Metanephros (tissue), 2 donors: ENCODE results near the genes ANKFY1, SPNS2 and GGT6.

DNA sequence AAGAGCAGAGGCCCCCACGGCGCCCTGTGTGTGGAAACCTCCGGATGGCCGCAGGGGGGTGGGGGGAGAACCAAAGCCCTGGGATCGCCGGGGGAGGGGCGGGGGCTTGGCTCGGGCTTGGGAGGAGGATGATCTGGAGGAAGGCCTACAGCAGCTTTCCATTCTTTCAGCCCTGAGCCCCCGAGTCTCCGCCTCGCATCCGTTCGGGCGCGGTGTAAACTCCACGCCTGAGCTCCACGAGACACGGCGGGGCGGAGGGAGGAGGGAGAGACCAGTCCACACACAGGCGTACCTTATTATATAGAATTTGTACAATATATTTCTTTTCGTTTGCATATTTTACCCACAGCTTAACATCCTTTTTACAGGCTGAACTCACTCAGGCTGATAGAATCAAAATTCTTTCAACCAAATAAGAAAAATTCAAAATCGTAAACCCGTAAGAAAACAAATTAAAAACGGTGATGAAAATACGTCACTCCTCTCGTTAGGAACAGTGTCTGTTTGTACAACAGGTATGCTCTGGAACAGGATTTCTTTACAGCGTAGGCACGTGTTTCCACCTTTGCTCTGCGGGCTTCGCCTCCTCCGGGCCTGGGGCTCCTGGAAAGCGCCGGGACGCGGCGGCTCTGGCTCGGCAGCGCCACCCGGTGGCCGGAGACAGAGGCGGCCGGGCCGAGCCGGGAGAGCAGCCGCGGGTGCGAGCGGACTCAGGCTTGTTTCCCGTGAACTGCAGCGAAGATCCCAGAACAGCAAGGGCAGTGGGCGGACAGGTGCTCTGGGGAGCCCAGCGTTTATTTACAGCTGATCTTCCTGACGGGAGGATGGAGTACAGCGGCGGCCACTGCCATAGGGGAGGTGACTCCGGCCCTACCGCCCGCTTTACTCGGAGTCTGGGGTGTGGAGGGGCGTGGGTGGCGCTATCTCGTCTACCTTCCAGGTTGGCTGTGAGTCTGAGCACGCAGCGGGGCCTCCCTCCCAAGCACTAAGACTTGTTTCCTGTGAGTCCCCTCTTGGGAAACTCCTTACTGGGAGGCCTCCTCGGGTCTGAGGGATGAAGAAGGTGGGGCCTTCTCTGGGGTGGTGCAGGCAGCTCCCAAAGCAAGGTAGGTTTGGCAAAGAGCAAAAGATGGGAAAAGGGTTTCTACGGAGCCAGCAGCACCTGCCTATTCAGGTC is 40.3 kb upstream of the ATP2A3 start:
- RAMPAGE, long total RNA: no peak

GRCh38 chr17:4005728-4006050 is 41.5 kb upstream of the ATP2A3 start:
- RAMPAGE, long total RNA: no peak

DNA sequence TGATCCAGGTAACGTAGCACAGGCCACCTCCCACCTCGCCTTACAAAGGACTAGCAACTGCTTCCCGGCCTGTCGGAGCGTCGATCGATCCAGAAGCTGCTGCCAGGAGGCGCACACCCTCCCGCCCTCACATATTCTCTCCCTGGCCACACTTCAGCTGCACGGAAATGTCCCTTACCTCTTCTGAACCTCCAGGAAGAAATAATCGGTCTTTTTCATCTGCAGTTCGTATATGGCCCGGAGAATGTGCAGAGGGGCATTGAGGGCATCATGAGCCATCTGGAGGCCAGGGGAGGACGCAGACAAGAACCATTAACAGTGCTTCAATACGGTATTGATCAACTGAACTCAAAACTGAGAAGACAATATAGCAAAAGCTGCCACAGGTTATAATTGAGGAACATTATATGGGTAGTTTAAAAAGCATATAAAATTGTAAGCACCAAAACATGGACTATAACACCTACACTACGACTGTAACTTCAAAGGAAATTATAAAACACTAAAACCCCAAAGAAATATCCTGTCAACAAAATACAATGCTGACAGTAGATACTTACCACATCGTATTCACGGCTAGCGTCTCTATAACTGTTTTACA is 55.4 kb upstream of the ATP2A3 start:
- RAMPAGE, long total RNA: no peak

- RAMPAGE, long total RNA: no peak
Measured at GRCh38 chr17:4105533-4106006, 37.3 kb downstream of the ZZEF1 start.

GRCh38 chr17:4160095-4160450 is 17.1 kb downstream of the CYB5D2 start:
- RAMPAGE, long total RNA: no peak

DNA sequence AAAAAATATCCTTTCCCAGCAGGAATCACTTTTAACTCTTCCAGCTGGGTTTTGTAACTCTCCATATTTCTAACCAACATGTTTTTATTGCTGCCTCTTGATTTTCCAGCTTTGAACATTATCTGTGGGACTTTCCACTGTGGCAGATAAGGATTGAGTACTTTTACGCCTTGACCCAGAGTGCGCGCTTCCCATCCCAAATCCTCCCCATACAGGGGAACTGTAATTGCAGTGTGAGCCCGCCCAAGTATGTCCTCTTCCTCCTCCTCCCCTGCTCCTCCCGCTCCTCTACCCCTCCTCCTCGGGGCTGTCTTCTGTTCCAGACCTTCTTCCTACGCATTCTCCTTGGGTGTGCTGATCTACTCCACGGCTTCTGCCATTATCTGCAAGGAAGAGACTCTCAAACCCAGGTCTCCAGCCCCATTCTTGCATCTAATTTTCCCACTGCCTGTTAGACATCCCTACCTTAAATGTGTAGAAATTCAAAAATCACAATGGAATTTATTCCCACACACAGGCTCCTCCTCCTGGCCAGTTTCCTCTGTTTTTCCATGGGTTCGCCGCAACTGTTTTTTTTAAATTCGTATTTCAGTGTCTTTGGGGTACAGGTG is 43.5 kb downstream of the CYB5D2 start:
- RAMPAGE, long total RNA: no peak

DNA sequence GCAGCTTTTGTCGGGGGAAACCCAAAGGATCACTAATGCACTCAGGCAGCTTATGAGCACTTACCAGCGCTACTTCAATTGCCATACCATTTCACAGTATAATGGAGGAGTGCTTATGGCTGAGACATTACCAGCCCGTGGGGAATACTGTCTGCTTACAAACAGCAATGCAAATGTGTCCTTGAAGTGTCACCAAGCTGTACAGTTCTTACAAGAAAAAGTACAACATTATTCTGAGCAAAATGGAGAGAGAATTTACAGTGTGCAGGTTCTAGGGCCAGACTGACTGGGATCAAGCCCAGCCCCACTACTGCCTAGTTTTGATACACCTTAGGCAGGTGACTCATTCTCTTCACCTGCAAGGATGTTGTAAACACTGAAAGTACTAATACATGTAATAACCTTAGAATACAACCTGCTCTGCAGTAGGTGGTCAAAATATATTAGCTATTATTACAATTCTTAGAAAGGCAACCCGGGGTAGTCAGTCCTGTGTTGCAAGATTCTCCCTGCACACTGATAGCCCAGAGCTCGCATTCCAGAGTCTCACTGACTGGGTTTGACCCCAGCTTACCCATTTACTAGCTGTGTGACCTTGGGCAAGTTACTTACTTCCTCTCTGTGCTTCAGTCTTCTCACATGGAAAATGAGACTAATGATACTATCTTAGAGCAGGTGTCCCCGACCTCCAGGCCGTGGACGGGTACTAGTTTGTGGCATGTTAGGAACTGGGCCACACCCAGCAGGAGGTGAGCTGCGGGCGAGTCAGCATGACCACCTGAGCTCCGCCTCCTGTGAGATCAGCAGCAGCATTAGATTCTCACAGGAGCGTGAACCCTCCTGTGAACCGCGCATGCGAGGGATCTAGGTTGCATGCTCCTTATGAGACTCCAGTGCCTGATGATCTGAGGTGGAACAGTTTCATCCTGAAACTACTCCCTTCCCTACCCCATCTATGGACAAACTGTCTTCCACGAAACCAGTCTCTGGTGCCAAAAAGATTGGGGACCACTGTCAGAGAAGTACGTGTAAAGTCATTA is 16.0 kb downstream of the ANKFY1 start:
- RAMPAGE, long total RNA: no peak

GRCh38 chr17:4263151-4264407 is at the start of gene ANKFY1:
ANKFY1 (minus strand) TSS chr17:4263979.
- RAMPAGE, long total RNA: no peak

DNA sequence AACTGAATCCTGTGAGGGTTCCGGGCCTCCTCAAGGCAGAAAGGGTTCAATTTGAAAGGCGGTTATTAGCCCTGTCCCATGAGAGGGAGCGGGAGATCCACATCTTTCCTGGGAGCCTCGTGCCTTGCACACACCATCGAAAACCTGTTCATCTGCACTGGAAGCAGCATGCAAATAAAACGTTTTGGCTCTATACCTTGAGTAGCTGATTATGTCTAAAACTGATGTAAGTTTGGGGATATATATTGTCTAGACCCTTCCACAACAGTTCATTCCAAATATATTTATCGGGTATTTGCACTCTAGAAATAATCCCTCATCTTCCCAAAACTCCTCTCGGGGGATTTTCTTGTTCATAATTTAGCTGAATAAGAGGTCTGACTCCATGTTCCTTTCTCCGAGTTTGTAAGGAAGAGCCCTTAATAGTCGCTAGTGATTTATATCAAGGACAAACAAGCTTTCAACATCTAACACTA is 4.5 kb upstream of the ANKFY1 start:
- RAMPAGE, long total RNA: no peak

GRCh38 chr17:4296380-4297009 is 32.7 kb upstream of the ANKFY1 start:
- RAMPAGE, long total RNA: no peak

DNA sequence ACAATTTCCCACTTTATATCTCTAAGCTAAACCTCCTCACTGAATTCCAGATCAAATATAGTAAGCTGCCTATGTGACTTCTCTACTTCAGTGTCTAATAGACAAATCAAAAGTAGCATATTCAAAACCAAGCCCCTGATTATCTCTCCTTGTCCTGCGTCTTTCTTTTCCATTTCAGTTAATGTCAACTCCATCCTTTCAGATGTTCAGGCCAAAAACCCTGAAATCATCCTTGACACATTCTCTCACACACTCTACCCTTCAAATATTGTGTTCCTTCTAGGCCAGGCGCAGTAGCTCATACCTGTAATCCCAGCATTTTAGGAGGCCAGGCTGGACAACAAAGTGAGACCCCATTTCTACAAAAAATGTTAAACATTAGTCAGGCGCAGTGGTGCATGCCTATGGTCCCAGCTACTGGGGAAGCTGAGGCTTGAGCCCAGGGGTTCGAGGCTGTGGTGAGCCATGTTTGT is 24.4 kb downstream of the UBE2G1 start:
- RAMPAGE, long total RNA: no peak

DNA sequence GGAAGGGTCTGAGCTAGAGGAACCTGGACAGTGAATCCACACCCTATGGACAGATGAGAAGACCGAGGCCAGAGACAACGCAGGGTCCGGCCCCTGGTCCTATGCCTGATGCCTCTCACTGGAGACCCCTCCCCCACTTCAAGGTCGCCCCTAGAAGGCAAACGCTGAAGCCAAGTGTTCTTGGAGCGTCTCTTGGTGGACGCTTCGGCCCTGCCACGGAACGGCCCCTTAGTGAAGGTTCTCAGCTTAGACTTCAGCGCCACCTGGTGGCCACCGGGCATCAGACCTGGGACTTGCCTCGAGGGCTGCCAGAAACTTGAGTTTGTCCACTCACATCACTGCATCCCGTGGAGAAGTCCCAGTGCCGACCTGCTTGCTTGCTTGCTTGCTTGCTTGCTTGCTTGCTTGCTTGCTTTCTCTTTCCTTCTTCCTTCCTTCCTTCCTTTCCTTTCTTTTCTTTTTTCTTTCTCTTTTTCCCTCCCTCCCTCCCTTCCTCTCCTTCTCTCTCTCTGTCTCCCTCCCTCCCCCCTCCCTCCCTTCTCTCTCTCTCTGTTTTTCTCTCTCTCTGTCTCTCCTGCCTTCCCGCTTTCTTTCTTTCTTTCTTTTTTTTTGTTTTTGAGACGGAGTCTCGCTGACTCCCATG is 20.5 kb upstream of the SPNS3 start:
- RAMPAGE, long total RNA: no peak

DNA sequence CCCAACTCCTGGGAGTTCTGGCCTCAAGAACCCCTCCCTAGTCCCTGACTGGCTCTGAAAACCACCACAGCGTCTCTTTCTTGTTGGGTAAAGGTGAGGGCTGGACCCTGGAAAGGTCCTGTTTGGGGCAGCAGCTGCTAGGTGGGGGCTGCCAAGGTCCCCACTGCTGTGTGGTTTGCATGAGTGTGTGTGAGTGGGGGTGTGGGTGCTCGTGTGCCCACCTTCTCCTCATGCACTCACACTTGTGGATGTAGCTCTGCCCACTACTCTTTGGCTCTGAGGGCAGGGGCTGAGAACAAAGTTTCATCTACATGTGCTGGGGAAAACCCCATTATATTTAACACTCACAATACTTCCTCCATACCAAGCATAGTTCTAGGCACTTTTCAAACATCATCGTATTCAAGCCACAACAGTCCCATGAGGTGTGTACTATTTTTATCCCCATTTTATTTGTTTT is 7.1 kb upstream of the SPNS3 start:
- RAMPAGE, long total RNA: no peak

DNA sequence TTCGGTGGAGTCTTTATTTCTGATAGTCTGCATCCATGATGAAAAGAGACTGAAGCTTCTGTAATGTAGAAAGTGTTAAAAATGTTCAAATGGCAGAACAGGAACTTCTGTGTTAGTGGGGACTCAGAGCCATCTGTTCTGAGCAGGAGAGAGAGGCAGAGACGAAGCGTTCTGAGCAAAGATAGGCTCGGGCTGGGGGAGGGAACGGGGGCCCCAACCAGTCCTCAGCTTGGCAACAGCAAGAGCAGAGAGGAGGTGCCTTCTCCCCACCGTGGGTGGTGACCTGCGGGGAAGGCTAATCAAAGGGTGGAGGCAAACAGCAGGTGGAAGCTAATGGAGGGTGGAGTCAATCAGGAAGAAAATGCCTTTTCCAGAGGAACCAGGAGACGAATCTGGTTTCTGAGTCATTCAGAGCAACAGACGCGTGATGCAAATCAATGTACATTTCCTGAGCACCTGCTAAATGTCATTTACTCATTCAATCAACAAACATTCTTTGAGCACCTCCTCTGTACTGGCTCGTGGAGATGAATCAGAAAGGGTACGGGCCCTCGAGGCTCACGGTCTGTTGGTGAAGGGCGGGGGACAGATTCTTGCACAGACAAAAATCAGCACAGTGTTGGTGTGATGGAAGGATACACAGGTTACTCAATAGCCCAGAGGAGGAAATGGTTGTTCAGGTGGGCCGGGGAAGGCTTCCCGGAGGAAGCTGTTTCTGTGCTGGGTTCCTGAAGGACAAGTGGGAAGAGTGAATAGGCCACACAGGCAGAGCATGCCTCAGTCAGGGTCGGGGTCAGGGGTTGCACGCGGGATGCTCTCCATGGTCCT is 5.8 kb upstream of the SPNS2 start:
- RAMPAGE, long total RNA: no peak

DNA sequence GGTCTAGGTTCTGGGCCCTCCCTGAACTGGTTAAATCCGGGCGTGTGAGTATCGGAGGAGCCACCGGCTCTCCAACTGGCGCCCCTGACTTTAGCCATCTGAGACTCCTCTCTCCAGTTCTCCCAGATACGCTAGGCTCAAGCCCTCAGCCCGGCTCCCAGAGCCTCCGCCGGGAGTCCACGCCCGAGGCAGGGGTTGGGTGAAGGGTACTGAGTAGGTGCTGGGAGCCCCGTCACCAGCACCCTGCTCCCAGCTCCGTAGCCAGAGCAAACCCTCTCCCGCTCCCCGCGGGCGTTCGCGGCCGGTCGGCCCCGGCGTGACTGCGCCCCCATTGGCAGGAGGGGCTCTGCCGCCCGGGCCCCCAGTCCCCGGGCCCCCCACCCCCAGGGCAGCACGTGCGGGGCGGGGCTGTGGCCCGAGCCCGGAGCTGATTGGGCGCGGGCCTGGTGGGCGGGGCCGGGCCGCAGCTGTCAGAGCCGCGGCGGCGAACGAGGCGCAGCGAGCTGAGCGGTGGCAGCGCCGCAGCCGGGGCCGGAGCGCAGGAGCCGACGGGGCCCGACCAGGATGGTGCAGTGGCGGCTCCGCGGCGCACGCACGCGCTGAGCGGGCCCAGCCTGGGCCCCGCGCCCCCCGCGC is at the start of gene SPNS2:
Gene SPNS2 (plus strand): TSS at position 496 of the 636 bp plus-strand sequence.
- RAMPAGE, long total RNA: no peak

DNA sequence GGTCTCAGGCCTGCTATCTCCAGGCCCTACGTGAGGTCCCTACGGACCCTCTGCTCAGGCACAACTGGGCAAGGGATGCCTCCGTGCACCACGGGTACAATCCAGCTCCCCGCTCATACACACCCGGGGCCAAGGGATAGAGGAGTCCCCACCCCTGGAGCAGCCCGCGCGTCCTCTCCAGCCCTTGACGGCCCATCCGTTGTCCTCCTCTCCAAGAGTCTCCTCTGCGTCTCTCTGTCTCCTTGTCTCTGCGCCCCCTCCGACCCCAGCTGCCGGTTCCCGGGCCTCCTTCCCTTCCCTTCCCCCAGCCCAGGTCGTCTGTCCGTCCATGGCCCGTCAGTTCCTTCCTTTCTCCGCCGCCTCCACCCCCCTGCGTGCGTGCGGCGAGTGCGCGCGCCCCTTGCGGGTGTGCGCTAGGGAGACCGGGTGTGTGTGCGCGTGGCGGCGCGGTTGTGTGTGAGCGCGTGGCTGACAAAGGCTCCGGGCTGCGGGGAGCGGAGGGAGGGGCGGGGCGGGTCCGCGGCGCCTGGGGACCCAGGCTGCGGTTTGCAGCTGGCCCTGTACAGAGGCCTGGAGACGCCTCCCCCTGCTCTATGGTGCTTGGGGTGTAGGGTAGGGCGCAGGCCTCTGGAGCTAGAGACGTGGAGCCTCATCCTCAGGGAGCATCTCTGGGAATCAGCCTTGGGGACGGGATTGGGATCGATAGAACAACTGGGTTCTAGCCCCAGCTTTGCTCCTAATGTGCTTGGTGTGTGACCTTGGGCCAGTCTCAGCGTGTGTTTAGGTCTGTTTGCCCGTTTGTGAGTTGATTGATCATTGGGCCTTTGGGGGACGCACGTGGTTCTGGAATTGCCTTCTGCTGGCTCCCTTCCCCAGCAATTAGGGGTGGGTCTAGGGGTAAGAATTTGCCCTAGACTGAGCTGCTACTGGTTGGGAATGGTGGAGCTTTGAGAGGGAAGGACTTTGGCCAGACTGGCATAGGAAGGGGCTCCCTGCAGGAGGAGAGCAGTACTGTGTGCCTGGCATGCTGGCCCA is 1.1 kb downstream of the SPNS2 start:
- RAMPAGE, long total RNA: no peak

- RAMPAGE, long total RNA: no peak
Measured at GRCh38 chr17:4559548-4559925, 840 bp downstream of the GGT6 start.

- RAMPAGE, long total RNA: no peak
Measured at GRCh38 chr17:4560499-4561031, at the start of gene GGT6. GGT6 (minus strand) TSS chr17:4560577.

GRCh38 chr17:4599663-4600370 is 15.5 kb downstream of the SMTNL2 start:
- RAMPAGE, long total RNA: no peak

- RAMPAGE, long total RNA: no peak
Measured at GRCh38 chr17:4639370-4639751, 2.1 kb downstream of the ALOX15 start.